Thyroid gland (tissue), 7 donors: ENCODE results near the genes OR2T3 and OR2T11.

GRCh38 chr1:246083297-246083962 is 423.6 kb downstream of the SMYD3 start:
- PRO-cap, 2 experiments: no peak in any of the 2 experiments
- RAMPAGE, long total RNA, 5 experiments: no peak in any of the 5 experiments

- PRO-cap, 2 experiments: no peak in any of the 2 experiments
- RAMPAGE, long total RNA, 5 experiments: no peak in any of the 5 experiments
Observed at GRCh38 chr1:246166812-246167431, 340.2 kb downstream of the SMYD3 start.

- PRO-cap, 2 experiments: no peak in any of the 2 experiments
- RAMPAGE, long total RNA, 5 experiments: no peak in any of the 5 experiments
Observed at GRCh38 chr1:246417119-246417842, 89.8 kb downstream of the SMYD3 start.

- PRO-cap, 2 experiments: no peak in any of the 2 experiments
- RAMPAGE, long total RNA, 5 experiments: no peak in any of the 5 experiments
Observed at GRCh38 chr1:246577560-246578145, 11.4 kb downstream of the CNST start.

GRCh38 chr1:246579735-246580302 is 13.6 kb downstream of the CNST start:
- PRO-cap, 2 experiments: no peak in any of the 2 experiments
- RAMPAGE, long total RNA, 5 experiments: no peak in any of the 5 experiments

DNA sequence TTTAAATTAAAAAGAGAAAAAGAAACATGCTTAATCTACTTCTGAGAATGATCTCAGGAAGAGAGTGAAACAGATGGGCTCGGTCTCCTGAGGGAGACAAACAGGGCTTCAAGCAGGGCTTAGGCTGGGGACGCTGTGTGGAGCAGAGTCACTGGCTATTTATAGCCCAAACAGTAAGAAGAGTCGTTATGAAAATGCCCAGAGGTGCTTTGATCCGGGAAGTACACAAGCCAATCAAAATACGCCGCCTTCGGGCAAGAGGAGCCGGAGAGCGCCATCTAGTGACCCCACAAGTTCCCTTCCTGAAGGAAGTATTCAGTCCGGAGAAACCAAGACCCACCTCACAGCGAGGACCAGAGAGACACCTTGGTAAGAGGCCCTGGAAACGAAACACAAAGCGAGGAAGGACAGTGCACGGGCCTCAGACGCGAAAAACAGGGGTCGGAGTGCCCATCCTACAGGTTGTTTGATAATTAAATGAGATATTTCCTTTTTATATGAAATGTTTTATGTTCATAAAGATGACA is 25.1 kb upstream of the SCCPDH start:
- PRO-cap, 2 experiments: peak in 2 of 2 experiments; most common plus-strand start position 318 of the sequence (in 2); most common minus-strand start position 135 of the sequence (in 1)
- RAMPAGE, long total RNA, 5 experiments: no peak in any of the 5 experiments

- PRO-cap, 2 experiments: no peak in any of the 2 experiments
- RAMPAGE, long total RNA, 5 experiments: no peak in any of the 5 experiments
Observed at GRCh38 chr1:246797501-246798209, 73.4 kb downstream of the SCCPDH start.

DNA sequence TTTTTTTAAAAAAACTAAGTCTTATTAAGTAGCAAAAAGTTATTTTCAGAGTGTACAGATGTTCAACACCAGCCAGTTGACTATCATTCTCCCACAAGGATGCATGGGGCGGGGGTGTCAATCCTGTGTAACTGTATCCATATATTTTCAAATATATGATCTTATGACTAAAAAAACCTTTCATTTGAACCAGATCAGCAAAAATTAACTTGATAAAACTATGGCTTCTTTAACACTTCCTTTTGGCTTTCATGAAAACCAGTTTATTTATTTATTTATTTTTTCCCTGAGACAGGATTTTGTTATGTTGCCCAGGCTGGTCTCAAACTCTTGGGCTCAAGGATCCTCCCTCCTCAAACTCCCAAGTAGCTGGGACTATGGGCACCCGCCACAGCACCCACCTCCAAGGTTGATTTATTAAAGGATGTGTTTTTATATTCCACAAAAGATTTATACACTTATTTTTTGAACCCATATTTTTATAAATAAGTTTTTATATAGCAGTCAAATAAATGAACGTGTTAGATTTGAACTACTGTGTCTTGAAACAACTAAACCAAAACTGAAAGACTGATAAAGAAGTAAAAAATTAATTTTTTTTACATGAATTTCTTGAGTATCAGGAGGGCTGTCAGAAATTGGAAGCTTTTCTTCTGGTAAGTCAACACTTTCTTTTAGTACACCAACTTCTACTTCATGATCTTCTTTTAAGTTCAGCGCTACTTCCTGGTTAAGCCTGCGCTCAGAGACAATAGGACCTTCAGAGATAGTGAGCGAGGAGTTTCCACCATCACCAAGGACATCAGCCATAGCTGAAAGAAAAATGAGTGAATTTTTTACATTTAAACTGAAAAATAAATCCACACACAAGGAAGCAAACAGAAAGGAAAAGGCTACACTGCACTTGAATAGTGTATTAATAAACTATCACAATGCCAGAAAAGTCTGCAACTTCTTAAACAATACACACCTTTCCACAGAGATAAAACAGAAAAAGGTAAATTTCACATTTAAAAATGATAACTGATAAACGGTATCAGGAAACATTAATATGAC is 78.9 kb downstream of the AHCTF1 start:
- PRO-cap, 2 experiments: no peak in any of the 2 experiments
- RAMPAGE, long total RNA, 5 experiments: no peak in any of the 5 experiments

DNA sequence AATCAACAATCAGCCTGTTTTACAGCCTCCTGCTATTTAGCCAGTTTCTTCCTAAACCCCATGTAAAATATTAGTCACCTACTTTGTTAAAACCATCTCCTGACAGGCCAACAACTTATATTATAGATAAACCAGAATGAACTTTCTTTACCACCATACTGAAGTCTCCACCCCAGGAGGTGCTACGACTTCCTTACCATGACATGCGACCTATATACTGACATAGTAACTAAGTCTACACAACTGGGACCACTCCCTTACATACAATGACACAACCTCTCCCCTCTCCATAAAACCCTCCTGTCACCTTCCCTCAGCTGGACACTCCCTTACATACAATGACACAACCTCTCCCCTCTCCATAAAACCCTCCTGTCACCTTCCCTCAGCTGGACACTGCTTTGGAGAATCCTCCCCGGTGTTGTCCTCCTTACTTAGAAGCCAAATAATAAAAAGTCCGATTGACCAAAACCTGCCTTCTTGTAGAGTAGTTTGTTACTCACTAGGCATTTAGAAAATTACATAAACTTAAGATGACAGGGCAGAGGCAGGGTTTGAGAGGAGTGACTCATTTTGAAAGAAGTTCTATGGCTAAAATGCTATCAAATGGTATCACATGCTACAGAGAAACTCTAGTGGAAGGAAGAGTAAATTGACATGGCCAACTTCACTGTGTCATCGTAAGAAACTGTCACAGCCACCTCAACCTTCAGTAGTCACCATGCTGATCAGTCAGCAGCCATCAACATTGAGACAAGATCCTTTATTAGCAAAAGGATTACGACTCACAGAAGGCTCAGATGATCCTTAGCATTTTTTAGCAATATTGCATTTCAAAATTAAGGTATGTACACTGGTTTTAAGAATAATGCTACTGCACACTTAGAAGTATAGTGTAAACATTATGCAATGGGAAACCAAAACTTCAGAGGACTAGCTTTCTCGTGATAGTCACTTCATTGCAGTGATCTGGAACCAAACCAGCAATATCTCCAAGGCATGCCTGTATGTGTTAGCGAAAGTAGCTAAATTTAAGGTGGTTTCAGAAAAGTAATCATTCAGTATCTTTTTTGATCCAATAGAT is 56.5 kb downstream of the AHCTF1 start:
- PRO-cap, 2 experiments: no peak in any of the 2 experiments
- RAMPAGE, long total RNA, 5 experiments: no peak in any of the 5 experiments

GRCh38 chr1:246904579-246905158 is 27.1 kb downstream of the AHCTF1 start:
- PRO-cap, 2 experiments: no peak in any of the 2 experiments
- RAMPAGE, long total RNA, 5 experiments: no peak in any of the 5 experiments

DNA sequence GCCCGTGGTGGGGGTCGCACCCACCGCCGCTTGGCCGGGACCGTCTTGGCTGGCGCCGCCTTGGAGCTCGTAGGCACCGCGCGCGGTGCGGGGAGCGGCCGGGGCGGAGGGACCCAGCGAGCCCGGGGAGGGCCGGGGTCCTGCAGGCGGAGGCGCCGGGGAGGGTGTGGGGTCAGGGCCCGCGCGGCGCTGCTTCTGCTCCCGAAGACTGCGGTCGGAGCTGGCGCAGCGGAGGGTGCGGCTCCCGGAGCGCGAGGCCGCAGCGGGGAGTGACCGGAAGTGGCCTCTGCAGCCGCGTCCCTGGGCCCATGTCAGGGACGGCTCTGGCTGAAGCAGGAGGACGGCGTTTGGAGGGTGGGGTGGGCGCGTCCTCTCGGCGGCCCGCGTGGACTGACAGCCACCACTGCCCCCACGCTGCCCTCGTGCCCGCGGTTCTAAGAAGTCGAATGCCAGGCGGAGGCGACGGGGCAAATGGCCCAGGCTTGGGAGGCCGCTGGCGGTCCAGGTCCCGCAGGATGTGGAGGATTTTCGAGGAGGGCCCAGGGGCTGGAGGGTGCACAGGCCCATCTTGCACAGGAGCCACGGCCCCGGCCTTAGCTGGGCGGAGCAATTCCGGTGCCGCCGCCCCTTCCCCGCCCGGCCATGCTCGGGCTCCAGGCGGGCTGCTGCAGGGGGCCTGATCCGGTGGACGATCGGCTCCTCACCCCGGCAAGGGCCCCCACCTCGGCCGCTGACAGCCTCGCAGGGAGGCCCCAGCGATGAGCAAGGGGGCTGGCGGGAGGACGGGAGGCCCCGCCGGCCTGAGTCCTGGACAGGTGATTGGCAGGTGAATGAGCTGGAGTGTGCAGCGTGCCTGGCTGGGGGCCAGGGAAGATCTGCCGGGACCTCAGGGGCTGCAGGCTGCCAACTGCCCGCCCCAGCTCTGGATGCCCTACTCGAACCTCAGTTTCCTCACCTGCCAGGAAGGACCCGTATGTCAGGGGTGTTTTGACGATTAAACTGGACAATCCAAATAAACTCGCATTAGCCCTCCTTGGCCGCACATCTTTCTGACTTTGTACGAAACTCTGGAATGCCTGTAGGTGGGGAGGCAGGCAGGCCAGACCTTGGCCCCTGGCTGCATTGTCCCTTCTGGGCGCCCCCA is 7.9 kb upstream of the ZNF669 start:
- PRO-cap, 2 experiments: peak in 2 of 2 experiments; most common plus-strand start position 314 of the sequence (in 1); most common minus-strand start position 210 of the sequence (in 2)
- RAMPAGE, long total RNA, 5 experiments: start-site peak on the minus strand in 2 of 5 experiments, centred at positions 513 to 759 of the sequence, 7 to 9 reads per replicate

GRCh38 chr1:247133929-247134448 is 29.8 kb upstream of the ZNF669 start:
- PRO-cap, 2 experiments: no peak in any of the 2 experiments
- RAMPAGE, long total RNA, 5 experiments: start-site peak on the plus strand in 1 of 5 experiments, at chr1:247133958-247134417 at its widest, 5 reads per replicate

- PRO-cap, 2 experiments: peak in 2 of 2 experiments; most common plus-strand start chr1:247331321 (in 2)
- RAMPAGE, long total RNA, 5 experiments: start-site peak on the plus strand in 2 of 5 experiments, at chr1:247331287-247331326 at its widest, 9 to 18 reads per replicate
Observed at GRCh38 chr1:247331253-247331494, 493 bp downstream of the ZNF496 start.

- PRO-cap, 2 experiments: no peak in any of the 2 experiments
- RAMPAGE, long total RNA, 5 experiments: no peak in any of the 5 experiments
Observed at GRCh38 chr1:247376461-247377148, 39.4 kb upstream of the NLRP3 start.

- PRO-cap, 2 experiments: no peak in any of the 2 experiments
- RAMPAGE, long total RNA, 5 experiments: no peak in any of the 5 experiments
Observed at GRCh38 chr1:247389950-247390640, 25.9 kb upstream of the NLRP3 start.

GRCh38 chr1:247437594-247438023 is 20.3 kb downstream of the OR2B11 start:
- PRO-cap, 2 experiments: no peak in any of the 2 experiments
- RAMPAGE, long total RNA, 5 experiments: no peak in any of the 5 experiments

GRCh38 chr1:248472957-248473462 is at the start of gene OR2T3:
TSS of gene OR2T3 (plus strand) at chr1:248473351.
- PRO-cap, 2 experiments: no peak in any of the 2 experiments
- RAMPAGE, long total RNA, 5 experiments: no peak in any of the 5 experiments

- PRO-cap, 2 experiments: no peak in any of the 2 experiments
- RAMPAGE, long total RNA, 5 experiments: no peak in any of the 5 experiments
Observed at GRCh38 chr1:248634955-248635341, at the start of gene OR2T11. TSS of gene OR2T11 (minus strand) at chr1:248635091.

DNA sequence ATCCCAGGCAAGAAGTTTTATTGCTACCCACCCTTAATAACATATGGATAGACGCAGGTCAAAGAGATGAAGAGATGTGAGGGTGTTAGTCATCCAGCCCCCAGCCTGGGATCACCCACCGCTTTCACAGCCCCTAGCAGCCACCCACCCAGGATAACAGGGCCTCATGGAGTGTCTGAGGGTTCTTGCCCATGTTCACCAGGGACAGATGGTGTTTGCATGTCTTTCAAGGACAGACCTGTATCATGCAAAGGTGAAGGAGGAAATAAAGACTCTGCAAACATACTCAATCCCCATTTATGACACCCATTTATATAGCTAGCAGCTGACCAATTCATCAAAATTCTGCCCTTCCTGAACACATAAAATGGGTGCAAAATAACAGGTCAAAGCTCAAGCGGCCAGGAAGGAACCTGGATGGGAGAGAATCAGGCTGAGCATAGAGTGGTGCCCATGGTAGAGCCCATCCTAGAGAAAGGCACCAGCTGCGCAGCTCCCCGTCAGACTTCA is 32.7 kb upstream of the LYPD8 start:
- PRO-cap, 2 experiments: no peak in any of the 2 experiments
- RAMPAGE, long total RNA, 5 experiments: no peak in any of the 5 experiments

GRCh38 chr1:248825418-248825803 is 304 bp downstream of the SH3BP5L start:
- PRO-cap, 2 experiments: no peak in any of the 2 experiments
- RAMPAGE, long total RNA, 5 experiments: no peak in any of the 5 experiments